A375 (cell line): Measurements from ENCODE around the genes CDC37, ILF3 and C19orf38.

DNA sequence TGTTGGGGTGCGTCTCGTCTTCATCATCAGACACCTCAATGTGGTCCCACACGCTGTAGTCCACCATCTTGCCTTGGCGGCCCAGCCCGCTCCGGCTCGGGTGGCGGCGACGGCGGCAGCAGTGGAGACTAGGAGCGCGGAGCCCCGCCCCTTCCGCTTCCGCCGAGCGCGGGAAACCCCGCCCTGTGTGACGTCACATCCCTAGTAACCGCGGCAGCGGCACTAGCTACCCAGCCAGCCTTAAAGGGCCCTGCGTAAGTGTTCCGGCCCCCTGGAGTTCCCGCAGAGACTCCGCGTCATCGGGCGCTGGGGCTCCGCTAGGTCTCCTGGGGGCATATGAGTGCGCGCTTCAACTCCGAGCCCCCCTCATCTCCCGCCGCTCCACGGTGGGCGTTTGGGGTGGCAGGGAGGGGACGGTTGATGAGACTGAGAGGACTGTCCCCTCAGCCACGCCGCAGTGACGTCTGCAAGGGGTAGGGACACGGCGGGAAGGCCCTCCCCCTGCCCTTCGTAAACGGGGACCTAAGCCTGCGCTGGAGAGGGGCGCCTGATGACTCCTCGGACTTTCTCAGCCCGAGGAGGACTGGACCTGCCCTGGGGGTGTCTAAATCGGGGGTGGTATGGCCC, at the start of gene CDC37:
Gene CDC37 (minus strand): TSS at position 130 of the 627 bp plus-strand sequence.
- RAMPAGE, long total RNA = start-site peak on the minus strand centred at position 106 of the sequence, 65 bp wide, 909 and 252 reads in 2 replicates

GRCh38 chr19:10466647-10467215, 36.4 kb downstream of the KEAP1 start:
- RAMPAGE, long total RNA = no peak

GRCh38 chr19:10501763-10502529, 1.2 kb downstream of the KEAP1 start:
- RAMPAGE, long total RNA = no peak

GRCh38 chr19:10568028-10568403, 763 bp downstream of the CDKN2D start:
- RAMPAGE, long total RNA = no peak

DNA sequence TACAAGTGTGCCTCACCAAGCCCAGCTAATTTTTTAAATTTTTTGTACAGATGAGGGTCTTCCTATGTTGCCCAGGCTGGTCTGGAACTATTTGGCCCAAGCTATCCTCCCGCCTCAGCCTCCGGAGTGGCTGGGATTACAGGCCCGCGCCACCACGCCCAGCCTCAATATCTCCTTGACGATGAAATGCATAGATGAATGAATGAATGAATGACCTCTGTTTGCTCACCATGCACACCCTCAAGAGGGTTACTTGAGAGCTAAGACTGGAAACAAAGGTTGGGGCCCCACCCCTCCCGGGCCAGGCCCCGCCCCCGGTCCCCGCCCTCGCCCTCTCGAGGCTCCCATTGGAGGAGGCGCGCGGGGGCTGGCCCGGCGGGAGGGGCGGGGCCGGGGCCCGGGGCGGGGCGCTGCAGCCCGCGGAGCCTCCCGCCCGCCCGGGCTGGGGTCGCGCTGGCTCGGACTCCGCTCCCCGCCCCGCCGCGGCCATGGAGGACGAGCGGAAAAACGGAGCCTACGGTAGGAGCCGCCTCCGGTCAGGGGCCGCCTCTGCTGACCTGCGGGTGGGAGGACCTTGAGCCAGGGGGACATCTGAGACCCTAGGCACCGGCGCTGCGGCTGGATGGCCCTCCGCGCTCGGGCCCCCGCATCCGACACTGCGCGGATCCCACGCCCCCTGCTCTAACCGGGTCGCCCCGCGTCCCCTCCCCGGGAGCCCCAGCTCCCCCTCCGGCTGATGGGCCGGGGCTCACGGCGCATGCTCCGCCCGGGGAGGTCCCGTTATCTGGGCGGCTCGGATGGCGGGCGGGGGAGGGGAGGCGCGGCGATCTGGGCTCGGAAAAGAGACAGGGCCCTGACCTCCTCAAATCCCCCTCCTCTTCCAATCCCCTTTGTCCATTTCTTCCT, 15.2 kb upstream of the AP1M2 start:
- RAMPAGE, long total RNA = no peak

- RAMPAGE, long total RNA = no peak
Observed at GRCh38 chr19:10654210-10654517, at the start of gene ILF3. Gene ILF3, plus strand, starts transcription at chr19:10654346.

DNA sequence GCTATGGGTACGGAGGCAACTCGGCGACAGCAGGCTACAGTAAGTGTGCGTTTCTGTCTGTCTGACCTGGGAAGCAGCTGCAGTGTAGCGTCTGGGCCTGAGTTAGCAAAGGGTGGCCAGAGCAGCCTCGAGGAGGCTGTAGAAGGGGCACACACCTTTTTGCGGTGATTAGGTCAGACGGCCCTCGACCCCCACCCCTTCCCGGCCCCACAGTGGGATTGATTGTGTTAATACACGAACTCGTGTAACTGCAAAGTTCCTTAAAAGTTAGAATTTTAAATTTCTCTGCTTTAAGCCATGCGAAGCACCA, 17.4 kb upstream of the QTRT1 start:
- RAMPAGE, long total RNA = no peak

DNA sequence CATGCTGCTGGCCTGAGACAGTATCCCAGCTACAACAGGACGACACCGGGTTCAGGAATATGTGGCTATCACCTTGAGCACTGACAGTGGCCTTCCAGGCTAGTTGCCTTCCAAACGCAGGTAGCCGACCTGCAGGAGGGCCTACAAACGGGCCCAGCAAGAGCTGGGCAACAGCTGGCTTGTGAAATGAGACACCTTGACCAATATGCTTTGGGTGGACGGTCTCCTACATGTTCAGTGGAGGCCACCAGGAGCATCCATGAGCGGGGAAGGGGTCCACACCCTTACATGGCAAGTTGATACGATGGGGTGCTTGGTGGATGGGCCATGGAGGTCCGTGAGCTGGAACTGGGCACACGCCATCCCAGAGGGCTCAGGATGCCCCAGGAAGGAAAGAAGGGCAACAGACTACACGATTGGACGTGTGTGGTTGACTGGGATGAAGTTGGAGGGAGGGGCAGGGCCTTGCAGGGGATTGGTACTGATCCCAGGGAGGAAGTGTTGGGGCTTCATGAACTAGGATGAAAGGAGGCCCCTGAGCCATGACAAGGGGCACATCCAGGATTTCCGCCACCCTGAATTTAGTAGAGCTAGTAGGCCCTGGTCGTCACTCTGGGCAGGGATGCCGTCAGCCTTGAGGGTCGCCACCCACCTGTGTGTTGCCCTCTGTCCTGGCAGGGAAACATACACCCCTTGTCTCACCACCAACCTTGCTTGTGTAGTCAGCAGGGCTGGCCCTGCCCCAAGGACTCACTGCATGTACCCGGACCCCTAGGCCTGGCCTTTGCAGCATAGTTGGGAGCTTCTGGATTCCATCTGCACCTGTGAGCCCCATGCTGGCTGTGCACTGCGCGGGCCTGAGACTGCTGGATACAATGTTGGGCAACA, 9.6 kb upstream of the QTRT1 start:
- RAMPAGE, long total RNA = no peak

- RAMPAGE, long total RNA = no peak
Observed at GRCh38 chr19:10736112-10736895, 18.4 kb downstream of the DNM2 start.

GRCh38 chr19:10766804-10767328, 49.0 kb downstream of the DNM2 start:
- RAMPAGE, long total RNA = no peak

DNA sequence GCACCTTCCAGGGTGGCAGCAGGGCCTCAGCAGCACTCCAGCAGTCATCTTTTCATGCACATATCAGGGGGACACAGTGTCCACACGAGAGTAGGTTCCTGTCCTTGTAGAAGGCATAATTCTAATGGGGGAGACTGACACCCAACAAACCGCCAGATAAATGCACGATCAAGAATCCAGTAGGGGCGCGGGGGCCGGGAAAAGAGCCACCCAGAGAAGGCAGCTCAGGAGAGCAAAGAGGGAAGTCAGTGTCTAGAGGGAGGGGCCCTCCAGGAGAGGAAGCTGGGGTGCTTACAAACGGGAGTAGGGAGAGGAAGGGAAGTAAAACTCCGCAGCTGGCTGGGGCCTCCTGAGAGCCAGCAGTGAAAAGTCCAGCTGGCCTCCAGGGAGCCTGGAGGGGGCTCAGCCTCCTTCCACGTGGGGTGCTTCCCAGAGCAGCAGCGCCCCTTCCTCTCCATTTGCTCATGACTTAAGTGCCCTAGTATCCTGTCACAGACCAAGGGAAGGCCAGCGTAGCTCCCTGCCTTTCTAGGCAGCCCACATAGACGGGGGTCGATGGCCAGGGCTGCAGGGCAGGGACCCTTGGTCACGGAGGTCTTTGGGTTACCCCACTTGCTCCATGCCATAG, 51.8 kb downstream of the TMED1 start:
- RAMPAGE, long total RNA = no peak

DNA sequence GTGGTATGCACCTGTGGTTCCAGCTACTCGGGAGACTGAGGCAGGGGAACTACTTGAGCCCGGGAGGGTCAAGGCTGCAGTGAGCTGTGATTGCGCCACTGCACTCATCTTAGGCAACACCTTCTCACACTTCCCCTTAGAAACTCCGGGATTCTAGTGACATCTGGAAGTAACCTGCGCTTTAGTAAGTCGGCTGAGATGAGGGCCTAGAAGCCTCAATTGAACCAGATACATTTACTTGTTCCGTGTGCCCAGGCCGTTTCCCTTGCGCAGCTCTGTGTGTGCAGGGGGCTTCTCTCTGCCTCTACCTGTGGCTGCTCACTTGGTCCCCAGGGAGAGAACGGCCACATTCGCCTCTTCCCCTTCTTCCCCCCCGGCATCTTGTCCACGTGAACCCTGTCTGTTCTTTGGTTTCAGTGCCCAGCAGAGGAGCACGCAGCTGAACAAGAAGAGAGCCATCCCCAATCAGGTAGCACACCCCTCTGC, 30.5 kb downstream of the TMED1 start:
- RAMPAGE, long total RNA = no peak

GRCh38 chr19:10812020-10812583, 23.9 kb downstream of the TMED1 start:
- RAMPAGE, long total RNA = no peak

DNA sequence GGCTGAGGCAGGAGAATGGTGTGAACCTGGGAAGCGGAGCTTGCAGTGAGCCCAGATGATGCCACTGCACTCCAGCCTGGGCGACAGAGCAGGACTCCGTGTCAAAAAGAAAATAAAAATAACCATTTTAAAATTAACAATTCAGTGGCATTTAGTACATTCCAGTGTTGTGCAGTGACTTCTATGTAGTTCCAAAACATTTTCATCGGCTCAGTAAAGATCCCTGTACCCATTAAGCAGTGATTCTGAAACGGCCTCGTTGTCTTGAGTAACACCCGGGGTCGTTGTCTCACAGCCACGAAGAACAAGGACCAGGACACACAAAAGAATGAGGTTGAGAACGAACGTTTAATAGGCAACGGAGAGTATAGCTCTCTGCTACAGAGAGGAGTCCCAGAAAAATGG, 2.3 kb upstream of the TMED1 start:
- RAMPAGE, long total RNA = no peak

GRCh38 chr19:10848213-10848642, at the start of gene C19orf38:
Gene C19orf38, plus strand, starts transcription at chr19:10848415.
- RAMPAGE, long total RNA = no peak

DNA sequence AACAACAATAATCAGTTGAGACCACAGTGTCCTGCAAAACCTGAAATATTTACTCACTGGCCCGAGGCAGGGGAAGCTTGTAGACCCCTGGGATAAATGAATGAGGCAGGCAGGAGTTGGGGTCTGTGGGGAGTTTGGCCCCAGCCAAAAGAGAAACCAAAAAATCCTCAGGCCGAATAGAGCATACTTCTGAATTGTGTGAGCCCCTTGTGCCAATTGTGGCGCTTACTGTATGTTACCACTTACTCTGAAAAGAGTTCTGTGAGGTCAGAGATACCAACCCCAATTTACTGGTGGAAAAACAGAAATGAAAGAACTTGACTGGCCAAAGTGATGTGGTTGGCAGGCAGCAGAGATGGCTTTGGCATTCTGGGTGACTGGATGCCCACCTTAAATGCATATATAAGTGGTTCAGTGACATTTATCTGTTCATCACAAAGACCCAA, 6.9 kb downstream of the CARM1 start:
- RAMPAGE, long total RNA = no peak

- RAMPAGE, long total RNA = no peak
Observed at GRCh38 chr19:10898464-10899092, 27.2 kb downstream of the CARM1 start.

DNA sequence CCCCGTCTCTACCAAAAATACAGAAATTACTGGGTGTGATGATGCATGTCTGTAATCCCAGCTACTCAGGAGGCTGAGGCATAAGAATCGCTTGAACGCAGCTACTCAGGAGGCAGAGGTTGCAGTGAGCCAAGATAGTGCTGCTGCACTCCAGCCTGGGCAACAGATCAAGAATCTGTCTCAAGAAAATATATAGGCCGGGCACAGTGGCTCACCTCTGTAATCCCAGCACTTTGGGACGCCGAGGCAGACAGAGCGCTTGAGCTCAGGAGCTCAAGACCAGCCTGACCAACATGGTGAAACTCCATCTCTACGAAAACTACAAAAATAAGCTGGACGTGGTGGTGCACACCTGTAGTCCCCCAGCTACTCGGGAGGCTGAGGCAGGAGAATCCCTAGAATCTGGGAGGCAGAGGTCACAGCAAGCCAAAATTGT, 26.7 kb downstream of the YIPF2 start:
- RAMPAGE, long total RNA = no peak

DNA sequence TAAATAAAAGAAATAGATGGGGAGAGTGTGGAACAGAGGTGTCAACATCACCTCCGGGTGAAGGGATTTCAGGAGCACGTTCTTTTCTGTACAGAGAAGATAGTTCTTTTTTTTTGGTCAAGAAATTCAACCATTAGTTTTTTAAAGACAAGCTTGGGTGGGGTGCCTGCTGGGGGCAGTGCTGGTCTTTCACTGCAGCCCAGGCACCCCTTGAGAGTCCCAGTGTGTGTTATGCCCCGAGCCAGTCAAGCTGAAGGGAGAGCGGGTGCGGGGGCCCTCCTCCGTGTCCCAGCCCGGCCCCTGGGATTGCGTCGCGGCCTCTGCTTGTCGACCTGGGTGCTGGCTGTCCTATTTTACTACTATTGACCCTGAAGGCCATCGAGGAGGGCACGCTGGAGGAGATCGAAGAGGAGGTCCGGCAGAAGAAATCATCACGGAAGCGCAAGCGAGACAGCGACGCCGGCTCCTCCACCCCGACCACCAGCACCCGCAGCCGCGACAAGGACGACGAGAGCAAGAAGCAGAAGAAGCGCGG, 48.3 kb upstream of the LDLR start:
- RAMPAGE, long total RNA = no peak

DNA sequence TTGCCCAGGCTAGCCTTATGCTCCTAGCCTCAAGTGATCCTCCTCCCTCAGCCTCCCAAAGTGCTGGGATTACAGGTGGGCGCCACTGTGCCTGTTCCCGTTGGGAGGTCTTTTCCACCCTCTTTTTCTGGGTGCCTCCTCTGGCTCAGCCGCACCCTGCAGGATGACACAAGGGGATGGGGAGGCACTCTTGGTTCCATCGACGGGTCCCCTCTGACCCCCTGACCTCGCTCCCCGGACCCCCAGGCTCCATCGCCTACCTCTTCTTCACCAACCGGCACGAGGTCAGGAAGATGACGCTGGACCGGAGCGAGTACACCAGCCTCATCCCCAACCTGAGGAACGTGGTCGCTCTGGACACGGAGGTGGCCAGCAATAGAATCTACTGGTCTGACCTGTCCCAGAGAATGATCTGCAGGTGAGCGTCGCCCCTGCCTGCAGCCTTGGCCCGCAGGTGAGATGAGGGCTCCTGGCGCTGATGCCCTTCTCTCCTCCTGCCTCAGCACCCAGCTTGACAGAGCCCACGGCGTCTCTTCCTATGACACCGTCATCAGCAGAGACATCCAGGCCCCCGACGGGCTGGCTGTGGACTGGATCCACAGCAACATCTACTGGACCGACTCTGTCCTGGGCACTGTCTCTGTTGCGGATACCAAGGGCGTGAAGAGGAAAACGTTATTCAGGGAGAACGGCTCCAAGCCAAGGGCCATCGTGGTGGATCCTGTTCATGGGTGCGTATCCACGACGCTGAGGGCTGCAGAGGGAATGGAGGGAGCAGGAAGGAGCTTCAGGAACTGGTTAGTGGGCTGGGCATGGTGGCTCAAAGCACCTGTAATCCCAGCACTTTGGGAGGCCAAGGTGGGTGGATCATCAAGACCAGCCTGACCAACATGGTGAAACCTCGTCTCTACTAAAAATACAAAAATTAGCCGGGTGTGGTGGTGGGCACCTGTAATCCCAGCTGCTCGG, 24.1 kb downstream of the LDLR start:
- RAMPAGE, long total RNA = no peak